Mammary microvascular endothelial cell (primary cell): ENCODE results near the gene PDZD8.

DNA sequence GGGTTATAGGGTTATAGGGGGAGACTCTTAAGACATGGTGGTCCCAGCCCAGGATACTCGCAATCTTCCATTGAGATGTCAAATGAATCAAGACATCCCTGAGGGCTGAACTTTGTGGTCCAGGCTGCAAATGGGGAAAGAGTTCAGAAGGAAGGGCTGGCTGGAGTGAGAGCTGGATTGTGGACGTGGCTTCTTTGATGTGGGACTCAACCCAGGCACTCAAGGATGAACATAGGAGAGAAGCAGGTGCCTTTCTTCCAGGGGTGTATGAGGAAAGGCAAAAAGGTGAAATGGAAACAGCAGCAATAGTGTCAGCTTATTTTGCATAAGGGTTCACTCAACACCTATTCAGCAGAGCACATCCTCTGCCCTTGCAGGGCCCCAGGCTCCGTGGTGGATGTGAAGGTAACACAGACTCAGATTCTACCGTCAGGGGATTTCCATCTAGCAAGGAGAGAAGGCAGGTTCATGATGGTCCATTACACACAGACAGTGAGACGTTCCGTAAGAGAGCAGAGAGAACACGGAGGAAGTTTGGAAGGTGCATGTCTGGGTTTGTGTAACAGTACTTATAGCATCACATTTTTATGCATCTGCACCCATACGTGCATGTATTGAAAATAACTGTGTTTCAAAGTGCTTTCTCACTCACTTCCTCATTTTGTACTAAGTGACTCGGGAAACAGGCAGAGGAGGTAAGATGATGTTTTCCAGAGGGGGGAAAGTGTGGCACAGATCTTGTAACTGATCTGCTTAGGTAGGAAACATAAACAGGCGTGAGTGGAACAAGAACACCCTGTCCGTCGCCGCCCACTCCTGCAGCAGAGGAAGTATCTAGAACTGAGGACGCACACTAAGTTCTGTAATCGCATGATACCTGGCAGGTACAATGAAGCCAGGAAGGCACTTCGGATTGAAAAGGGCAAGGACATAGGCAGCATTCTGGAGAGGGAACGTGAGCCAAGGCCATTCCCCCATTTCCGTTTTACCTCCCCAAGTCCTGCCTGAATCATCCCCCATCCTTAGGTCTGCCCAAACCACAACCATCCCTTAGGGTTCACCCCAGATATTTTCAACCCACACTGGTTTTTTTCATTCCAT is 1.2 kb upstream of the ENO4 start:
- RAMPAGE, long total RNA: no peak

DNA sequence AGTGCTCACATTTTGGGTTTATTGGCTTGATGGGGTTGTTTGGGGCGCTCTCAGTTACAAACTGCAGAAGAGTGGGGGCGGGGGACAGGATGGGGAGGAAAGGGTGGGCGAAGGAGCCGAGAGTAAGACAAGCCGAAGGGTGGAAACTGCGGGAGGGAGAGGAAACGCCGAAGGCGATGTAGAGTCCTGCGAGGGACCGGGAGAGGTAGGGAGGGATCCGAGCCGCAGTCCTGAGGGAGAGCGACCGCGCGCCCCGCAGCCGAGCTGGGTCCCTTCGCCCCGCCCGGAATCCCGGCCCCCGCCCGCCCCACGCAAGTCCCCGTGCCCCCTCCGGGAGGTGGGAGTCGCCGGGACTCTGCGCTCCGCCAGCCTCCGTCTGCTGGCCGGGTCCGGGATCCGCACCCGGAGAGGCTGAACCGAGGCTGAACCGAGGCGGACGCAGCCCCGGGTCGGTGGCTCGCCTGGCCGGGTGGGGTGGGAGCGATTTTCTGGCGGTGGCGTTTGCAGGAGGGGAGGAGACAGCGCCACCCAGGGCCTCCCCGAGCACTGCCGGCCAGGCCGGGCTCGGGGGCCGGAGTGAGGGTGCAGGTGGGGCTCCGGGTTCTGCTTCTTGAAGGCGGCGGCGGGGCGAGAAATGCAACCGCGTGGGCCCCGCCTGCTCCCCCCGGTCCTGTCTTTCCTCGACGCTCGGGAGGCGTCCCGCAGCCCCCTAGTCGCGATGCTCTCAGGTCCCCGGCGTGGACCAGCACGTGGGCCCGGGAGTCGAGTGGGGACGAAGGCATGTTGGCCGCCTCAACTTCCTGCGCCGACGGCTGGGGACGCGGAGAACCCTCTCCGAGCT is 24.9 kb upstream of the VAX1 start:
- RAMPAGE, long total RNA: no peak

DNA sequence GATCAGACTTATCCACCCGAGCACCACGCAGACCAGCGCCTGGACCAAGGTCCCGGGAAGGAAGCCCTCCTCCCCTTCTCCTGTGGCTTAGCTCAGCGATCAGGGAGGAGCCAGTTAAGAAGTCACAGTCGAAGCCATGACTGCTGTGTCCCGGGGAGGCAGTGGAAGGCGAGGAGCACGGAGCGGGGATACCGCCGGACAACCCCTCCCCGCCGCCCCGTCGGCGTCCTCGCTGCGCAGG is 29.6 kb upstream of the VAX1 start:
- RAMPAGE, long total RNA: no peak

- RAMPAGE, long total RNA: no peak
These were observed 28.4 kb downstream of the PDZD8 start for GRCh38 chr10:117346554-117347439.

DNA sequence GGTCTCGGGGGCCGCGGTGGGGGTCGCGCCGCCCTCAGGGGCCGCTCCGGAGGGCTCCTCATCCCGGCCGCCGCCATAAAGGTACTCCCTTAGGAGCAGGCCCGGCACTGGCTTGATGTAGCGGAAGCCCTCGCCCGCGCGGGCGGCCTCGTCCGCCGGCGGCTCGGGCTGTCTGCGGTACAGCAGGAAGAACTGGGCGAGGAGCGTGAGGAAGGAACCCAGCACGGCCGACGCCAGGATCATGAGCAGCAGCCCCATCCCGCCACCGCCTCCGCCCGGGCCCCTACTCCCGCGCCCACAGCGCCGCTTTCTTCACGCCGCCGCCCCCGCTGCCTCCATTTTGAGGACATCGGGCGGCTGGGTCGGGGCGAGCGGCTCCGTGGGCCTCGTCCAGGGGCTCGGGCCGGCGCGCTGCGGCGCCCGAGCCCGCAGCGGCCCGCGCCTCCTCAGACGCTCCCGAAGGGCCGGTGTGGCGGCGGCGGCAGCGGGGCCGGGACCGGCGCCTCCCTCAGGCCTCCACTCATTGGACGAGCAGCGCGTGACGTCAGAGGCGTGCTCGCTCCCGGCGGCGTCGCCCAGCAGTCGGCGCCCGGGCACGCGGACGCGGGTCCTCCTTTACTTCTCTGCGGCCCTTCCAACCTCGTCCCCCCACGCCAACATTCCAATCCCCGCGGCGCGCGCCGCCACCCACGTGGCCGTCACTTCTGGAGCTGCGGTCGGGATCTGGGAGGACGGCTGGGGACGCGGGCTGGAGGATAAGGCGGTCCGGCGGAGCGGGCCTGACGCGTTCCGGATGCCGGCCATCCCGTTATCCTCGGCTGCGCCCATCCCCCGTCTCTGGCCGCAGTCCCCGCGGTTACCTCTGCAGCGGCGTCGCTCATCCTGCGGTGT is at the start of gene PDZD8:
TSS of gene PDZD8 (minus strand) at position 471 of the 891 bp plus-strand sequence.
- RAMPAGE, long total RNA: no peak

GRCh38 chr10:117541652-117542013 is 913 bp upstream of the EMX2 start:
- RAMPAGE, long total RNA: no peak

GRCh38 chr10:117901190-117901587 is 145.6 kb downstream of the RAB11FIP2 start:
- RAMPAGE, long total RNA: no peak

DNA sequence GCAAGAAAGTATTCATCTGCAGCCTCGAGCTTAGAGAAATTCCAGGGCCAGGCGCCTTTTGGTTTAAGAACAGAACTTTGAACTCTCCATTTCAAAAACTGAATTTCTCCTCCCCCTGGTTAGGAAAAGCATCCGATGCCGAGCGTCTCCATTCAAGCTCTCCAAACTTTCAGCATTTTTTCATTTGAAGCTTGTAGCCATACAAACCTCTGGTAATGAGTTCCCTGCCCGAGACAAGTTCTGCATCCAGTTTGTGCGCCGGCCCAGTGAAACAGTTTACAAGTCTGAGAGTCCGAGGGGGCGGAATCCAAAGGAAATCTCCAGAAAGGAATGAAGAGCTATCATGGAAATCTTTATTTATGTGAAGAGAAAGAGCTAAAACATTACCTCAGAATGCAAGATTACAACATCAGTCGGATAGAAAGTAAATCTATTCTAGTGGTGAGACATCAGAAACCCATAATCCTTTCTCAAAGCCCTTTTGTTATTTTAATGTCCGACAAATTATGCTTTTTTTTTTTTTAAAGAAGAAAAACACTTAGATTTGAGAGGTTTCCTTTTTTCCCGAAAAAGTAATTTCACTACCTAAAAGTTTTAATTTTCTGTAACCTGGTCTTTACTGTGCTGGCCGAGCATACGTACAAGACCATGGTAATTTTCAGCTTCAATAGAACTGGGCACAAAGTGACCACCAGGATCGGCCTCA is 69.7 kb downstream of the FAM204A start:
- RAMPAGE, long total RNA: no peak

- RAMPAGE, long total RNA: no peak
These were observed 77.4 kb upstream of the PRLHR start for GRCh38 chr10:118672880-118673314.

GRCh38 chr10:118792380-118792786 is 37.6 kb upstream of the CACUL1 start:
- RAMPAGE, long total RNA: no peak

GRCh38 chr10:118832054-118832714 is 77.4 kb upstream of the CACUL1 start:
- RAMPAGE, long total RNA: no peak

GRCh38 chr10:118908501-118908875 is 121.0 kb upstream of the NANOS1 start:
- RAMPAGE, long total RNA: no peak

- RAMPAGE, long total RNA: no peak
These were observed 62.8 kb upstream of the NANOS1 start for GRCh38 chr10:118966649-118967169.

DNA sequence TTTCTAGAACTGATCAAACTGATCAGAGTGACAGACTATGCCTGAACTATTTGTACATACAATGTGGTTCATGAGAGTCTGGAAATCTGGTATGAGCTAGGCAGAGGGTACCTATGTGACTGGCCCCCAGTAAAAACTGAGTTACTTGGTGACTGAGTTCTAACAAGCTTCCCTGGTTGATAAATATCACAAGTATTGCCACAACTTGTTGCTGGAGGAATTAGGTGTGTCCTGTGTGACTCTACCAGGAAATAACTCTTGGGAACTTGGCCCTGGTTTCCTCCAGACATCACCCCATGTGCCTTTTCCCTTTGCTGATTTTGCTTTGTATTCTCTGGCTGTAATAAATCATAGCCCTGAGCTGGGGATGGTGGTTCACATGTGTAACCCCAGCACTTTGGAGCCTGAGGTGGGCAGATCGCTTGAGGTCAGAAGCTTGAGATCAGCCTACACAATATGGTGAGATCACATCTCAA is 3.2 kb upstream of the DENND10 start:
- RAMPAGE, long total RNA: no peak

- RAMPAGE, long total RNA: no peak
These were observed 2.1 kb downstream of the GRK5 start for GRCh38 chr10:119209342-119209906.

DNA sequence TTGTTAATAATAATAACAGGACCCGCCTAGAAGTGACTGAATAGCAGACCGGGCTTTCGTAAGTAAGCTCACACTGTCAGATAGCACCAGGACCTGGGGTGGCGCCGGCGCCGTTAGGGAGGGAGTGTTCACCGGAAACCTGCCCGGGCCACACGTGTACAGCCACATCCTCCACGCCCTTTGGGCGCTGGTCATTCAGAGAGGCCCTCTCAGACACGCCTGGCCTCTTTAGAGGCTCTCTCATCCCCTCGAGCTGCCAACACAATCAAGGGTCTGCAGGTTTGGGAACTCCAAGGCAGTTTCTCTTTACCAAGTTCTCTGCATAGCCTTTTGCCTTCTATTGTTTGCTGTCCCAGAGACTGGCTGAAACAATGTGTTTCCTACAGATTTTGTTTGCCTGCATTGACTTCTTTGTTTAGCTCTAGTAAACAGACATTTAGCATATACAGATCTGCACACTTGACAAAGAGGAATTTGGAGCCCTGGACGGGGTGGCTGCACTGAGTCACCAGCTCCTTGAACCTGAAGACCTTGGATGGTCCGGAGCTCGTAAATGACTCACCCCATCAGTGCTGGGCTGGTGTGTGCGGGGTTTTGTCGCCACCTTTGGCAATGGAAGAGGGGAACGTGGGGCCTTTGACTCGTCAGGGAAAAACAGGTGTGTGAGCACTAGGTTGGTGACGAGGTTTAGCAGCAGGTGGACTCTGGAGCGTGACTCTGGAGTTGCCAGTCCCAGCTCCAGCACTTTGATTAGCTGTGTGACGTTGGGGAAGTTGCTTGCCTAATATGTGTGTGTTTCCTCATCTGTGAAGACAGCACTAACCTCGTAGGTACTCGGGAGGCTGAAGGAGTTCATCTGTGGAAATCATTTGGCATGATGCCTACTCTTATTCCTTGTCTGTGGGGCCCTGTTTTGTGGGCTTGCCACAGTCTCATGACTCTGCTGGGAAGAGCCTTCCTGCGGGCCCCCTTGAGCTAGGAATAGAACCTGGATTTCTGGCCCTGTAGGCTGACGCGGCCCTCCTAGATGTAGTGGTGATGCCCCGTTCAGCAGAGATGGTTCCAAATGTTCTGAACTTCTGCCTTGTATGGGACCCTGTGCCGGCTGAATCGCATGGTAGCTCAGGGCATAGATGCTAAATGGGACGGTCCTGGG is 64.1 kb downstream of the GRK5 start:
- RAMPAGE, long total RNA: no peak

DNA sequence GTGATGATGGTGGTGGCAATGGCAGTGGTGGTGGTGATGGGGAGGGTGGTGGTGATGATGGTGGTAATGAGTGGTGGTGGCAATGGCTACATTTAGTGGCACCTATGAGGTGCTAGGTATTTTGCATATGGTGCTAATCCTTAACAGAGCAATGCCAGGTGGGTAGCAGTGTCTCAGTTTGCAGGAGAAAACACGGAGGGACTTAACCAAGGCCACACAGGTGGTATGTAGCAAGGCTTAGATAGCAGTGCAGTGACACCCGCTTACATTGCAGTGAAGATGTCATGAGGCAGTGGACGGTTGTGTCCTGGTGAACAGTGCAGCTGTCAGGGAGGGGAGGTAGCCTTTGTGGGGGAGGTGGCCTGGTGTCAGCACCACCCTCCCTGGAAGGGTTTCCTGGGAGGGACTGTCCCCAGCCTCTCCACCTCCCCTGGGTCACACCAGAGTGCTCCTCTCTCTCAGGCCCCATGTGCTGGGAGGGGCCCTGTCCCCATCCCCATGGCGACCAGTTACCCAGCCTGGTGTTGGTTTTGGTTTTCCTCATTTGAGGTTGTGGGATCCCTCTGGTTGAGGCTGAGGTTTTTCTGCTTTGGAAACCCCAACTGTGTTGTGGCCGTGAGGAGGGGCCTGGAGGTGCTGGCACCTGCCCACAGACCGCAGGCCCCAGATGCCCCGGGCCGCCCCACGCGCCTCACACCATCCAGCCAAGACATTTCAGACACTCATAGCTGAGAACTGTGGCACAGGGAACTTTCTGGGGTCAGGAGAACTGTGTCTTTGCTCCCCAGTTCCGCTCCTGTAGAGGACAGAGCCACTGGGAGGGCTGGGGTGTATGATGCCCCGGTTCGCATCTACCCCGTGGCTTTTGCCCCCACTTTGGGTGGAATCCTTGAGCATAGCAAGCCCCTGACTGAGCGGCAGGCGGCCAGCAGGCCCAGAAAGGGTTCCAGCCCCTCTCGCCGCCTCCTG is 106.2 kb downstream of the GRK5 start:
- RAMPAGE, long total RNA: no peak

DNA sequence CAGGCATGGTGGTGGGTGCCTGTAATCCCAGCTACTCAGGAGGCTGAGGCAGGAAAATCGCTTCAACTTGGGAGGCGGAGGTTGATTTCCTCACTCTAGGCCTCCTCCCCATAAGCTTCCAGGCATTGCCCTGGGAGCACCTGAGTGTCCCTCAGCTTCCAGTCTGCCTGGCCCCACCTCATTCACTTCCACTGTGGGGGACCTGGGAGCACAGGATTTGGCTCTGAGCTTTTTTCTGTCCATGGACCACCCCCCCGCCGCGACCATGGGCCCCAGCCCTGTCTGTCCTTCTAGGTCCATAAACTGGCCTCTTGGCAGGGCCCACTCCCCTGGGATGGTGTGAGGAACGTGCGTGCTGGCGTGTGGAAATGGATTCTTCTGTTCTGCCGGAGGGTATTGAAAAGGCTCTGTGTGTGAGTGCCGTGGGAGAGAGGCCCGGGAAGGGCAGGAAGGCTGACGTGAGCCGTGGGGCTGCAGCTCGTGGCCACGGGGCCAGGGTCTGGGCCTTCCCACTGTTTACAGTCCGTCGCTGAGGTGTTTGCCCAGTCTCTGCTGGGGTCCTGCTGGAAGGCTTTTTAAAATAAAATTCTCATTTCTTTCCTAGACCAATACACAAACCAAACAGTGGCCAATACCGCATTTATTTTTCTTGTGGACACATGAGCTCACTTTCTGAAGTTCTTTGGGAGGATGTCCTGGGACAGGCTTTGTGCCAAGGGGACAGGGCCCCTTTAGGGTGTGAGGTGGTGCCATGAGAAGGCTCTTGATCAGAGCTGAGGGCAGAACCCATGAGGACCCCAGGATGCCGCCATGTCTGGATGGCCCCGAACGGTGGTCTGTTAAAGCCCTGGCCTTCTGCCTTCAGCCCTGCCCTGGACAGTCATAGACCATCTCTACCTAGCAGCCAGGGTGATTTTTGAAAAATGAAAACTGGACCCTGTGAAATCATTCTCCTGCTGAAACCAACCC is 123.8 kb downstream of the GRK5 start:
- RAMPAGE, long total RNA: no peak

DNA sequence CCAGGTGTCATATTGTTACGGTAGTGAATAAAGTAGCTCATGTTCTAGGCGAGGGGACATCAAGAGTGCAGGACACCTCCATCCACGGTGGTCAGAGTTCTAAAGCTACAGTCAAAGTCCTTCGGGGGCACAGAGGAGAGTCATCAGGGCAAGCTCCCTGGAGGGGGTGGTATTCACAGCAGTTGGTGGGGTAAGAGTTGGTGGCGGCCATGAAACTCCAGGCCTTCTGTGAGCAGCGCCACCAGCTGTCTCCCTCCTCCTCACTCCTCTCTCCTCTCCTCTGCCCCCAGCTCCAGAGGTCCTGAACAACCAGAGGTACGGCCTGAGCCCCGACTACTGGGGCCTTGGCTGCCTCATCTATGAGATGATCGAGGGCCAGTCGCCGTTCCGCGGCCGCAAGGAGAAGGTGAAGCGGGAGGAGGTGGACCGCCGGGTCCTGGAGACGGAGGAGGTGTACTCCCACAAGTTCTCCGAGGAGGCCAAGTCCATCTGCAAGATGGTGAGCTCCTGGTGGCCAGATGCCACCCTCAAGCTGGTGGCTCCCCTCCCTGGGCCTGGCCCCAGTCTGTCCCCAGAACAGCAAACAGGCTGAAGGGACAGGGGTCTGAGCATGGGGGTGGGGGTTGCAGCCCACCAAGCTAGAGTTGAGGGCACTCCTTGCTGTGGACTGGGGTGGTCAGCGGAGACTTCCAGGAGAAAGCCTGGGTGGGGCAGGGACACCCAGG is 99.1 kb downstream of the RGS10 start:
- RAMPAGE, long total RNA: no peak

DNA sequence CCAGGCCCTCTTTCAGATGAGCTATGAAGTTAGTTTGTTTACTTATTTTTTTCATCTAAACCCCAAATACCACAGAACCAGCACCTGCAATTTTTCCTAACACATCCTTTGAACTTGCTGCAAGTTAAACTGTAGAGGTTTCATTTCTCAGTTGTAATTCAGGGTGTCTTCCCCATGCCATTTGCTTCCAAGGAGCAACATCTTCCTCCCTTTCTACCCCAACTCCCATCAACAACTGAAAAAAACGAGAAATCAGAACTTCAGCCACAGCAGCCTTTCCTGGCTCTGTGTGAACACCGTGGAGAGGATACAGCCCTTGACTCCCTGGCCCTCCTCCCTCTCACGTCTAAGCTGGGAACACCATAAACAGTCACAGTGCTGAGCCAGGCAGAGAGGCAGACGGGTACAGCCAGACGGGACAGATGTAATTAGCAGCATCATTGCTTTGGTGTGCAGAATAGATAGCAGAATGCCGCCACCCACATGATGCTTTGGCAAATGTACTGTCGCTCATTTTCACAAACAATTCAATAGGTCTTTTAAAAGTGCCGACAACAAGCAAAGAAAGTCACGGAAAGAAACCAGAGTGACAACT is 63.6 kb downstream of the RGS10 start:
- RAMPAGE, long total RNA: no peak